Measurements from ENCODE around the genes CREB3L2 and AKR1D1.

DNA sequence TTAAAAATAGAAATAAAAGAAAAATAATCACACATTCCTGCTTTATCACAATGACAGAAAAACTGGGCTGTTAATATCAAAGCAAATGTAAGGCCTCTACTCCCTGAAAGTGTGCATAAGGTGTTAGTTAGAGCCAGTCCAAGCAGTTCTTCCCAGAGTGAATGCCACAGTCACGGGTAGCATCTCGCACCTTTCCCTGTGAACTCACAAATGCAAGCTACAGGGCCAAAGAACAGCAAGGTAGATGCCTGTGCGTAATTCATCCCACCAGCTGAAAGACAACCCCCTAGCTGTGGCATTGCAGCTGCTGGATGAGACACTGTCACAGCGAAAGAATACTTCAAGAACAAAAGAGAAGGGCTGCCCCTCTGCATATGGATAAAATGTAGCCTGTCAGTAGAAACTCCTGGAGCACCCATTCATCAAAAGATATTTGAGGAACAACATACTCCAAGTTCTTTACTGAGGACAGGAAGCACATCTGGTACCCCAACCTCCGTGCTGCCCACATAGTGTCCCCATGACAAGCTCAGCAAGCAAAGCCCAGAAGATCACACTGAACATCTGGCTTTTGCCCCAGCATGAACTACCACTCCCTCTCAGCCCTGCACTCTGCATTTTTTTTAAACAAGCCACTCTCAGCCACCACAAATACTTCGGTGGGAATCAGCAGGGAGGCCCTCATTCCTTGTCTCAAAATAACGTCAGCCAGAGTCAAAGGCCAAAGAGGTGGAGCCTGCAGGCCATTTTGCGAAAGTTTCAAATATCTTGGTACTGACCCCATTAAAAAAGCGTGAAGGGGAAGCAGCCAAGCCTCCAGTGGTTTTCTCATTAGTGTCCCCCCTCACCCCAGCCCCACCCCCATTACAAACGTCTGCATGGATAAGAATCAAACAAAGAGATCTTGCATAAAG is 1.8 kb downstream of the CREB3L2 start:
- RRBS = no CpG with 5 or more reads among the region's 10 CpGs

- RRBS = 2% methylated on average over 21 of the region's 58 CpGs
Observed at GRCh38 chr7:138001213-138002220, at the start of gene CREB3L2. TSS of gene CREB3L2 (minus strand) at chr7:138002086.

- RRBS = no CpG with 5 or more reads among the region's 7 CpGs
Observed at GRCh38 chr7:138064913-138065599, 11.2 kb upstream of the AKR1D1 start.

- RRBS = no CpG with 5 or more reads among the region's 3 CpGs
Observed at GRCh38 chr7:138075803-138076563, at the start of gene AKR1D1. TSS of gene AKR1D1 (plus strand) at chr7:138076459.

- RRBS = no CpG with 5 or more reads among the region's 5 CpGs
Observed at GRCh38 chr7:138589284-138590241, 111.6 kb downstream of the SVOPL start.

DNA sequence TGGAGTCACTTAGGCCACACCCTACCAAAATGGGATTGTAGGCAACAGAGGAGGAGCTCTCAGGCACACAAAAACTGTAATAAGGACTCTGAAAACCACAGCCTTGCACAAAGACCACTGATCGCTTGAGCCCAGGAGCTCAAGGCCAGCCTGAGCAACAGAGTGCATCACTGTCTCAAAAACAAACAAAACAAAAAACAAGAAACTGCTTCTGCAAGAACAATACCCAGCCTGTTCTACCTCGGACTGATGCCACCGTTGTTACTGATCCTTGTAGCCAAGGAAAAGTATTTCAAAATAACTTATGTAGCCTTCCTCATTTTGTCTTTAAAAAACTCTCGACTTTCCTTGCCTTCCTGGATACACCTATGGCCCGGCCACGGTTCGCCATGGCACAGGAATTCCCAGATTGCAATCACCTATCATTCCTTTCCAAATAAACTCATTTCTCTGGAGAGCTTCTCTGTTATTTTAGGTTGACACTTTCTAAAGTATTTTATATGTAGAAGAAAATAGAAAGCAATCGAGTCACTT is 35.3 kb downstream of the SVOPL start:
- RRBS = no CpG with 5 or more reads among the region's 8 CpGs

DNA sequence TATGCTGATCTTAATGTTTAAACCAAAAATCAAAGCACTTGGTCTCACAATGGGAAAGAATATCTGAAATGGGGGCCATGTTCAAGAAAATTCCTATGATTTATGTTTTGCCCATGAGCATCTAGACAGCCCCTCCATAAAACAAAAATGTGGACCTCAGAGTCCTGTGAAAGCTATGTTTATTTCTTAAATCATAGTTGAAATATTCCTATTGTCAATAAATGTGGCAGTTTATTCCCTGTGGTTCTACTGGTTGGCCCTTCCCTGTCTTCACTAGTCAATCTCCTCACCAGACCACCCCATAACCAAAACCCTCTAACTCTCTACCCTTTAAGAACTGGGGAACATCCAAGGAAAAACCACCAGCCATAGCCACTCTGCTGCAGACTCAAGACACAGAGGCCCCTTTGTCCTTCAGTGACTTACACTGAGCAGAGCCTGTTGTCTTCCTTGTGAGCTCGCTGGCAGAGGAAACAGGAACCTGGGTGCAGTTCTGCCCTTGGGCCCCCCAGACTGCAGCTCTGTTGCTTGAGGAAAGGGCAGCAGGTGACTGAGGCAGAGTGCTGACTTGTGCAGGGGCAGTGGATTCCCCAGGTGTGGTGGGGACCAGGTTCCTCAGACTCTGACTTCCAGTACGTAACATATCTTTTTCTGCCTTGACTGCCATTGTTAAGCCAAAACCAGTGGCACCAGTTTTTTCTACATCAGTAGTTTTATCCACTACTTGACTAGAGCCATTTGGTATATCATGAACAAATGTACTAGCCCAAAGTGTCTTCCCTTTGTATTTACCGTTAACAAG is 30.6 kb downstream of the ZC3HAV1 start:
- RRBS = no CpG with 5 or more reads among the region's 3 CpGs

- RRBS = no CpG with 5 or more reads among the region's 3 CpGs
Observed at GRCh38 chr7:139105083-139105420, 4.5 kb downstream of the ZC3HAV1 start.

- RRBS = 4% methylated on average over 8 of the region's 28 CpGs
Observed at GRCh38 chr7:139108750-139109164, 763 bp downstream of the ZC3HAV1 start.

- RRBS = no CpG with 5 or more reads among the region's 4 CpGs
Observed at GRCh38 chr7:139131348-139131895, 2.2 kb upstream of the TTC26 start.

GRCh38 chr7:139358934-139359564 is 645 bp upstream of the LUC7L2 start:
- RRBS = no CpG with 5 or more reads among the region's 52 CpGs

GRCh38 chr7:139393577-139394372 is 34.1 kb downstream of the LUC7L2 start:
- RRBS = no CpG with 5 or more reads among the region's 3 CpGs

DNA sequence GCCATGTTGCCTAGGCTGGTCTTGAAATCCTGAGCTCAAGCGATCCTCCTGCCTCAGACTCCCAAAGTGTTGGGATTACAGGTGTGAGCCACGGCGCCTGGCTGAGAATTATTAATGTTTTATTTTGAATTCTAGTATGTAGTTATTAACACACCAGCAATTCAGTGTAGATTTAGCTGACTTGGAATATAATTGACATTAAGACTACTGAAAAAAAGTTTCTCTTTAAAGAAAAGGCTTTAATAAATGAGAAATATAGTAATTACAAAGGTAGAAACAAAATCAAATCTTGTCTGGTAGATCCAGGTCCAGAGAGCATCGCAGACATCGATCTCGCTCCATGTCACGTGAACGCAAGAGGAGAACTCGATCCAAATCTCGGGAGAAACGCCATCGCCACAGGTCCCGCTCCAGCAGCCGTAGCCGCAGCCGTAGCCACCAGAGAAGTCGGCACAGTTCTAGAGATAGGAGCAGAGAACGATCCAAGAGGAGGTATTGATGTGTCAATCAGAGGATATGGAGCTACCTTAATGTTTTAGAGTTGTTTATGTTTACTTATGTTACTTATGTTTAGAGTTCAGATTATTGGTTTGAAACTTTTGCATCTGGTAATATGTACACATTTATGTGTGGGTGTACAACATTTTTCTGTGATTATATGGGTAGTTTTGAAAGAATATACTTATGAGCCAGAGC is 57.7 kb downstream of the LUC7L2 start:
- RRBS = no CpG with 5 or more reads among the region's 18 CpGs

GRCh38 chr7:139596725-139597189 is 73.3 kb downstream of the CLEC2L start:
- RRBS = 100% methylated on average over 3 of the region's 19 CpGs

DNA sequence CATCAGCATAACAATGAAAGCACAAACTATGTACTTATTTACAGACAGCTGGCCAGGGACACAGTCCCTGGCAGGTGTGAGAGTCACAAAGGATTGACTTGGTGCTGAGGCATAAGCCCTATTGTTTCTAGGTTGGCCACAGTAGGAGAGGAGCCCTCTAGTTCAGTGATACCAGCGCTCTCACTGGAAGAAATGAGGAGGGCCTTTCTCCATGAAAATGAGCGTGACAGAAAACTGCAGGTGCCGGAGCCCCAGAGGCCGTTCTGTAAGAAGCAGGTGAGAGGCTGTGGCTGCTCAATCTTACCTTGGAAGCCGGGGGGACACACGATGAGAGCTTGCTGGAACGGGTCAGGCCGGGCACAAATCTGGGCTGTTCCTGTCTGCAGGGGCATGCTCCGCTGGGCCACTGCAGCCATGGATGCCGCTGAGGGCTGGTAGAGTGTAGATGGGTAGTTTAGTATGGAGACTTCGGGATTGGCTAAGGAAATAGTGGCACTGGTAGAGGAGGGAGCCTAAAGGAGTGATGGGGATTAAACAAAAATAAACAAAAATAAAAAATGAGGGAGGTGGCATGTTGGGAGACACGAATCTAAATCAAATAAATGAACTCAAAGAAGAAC is 90.6 kb downstream of the CLEC2L start:
- RRBS = 75% methylated on average over 3 of the region's 12 CpGs

- RRBS = 90% methylated on average over 3 of the region's 19 CpGs
Observed at GRCh38 chr7:139715841-139716438, 61.9 kb downstream of the HIPK2 start.

- RRBS = no CpG with 5 or more reads among the region's 16 CpGs
Observed at GRCh38 chr7:139718413-139719397, 59.1 kb downstream of the HIPK2 start.

DNA sequence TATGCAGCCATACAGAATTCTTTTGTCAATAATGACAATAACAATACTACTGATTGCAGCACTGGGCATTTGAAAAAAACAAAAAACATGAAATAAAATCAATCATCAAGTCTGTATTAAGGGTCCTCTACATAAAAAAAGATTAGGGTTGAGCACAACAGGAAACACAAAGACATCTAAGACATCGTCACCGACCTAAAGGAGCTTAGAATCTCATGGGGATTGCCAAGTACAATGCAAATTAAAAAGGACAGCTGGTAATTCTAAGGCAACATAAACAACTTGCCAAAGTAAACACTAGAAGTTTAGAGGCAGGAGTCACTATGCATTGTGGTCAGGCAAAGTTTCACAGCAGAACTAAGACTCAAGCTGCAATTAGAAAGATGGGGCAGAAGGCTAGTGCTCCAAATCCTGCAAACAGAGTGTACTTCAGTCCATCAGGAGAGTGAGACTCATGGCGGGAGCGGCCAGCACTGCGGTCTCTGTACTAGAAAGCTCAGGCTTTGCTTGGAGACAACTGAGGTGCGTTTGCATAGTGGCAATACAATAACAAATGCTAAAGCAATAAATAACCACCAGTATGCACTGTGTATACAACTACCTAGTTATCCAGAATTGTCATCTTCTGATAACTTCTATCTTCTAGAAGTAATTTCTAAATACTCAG is 52.7 kb downstream of the HIPK2 start:
- RRBS = no CpG with 5 or more reads among the region's 6 CpGs

DNA sequence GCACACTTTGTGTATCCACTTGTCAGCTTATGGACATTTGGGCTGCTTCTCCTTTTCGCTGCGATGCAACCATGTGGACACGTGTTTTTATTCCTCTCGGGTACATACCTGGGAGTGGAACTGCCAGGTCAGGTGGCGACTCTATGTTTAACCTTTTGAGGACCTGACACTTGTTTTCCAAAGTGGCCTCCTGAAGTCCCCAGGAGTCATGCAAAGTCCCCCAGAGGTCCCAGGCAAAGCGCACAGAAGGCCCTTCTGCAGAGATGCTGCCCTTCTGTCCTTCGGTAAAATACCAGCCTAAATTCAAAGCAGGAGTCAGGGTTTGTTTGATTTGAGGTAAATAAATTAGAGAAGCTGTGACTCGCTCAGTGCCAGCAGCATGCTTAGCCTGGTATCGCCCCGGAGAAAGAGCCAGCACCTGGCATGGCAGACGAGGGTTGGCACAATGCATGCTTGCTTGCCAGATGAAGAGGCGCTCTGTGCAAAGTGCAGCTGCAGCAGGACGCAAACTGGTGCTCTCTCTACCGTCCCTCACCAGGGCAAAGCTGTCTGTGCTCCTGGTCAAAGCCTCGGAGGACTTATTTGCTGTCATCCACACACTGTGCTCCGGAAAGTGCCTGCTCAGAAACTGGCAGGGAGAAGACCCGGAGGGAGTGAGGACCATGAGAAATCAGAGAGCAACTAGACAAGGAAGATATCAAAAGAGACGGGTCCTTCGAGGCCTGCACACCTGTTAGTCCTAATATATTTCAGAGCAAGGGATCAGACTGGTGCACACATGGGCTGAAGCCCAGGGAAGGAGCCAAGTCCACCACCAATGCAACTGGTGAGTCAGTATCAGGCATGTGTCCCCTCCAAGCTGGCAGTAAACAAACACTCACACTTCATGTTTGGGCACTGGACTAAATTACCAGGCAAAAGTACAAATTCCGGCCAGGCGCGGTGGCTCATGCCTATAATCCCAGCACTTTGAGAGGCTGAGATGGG is 37.6 kb downstream of the HIPK2 start:
- RRBS = no CpG with 5 or more reads among the region's 22 CpGs

- RRBS = no CpG with 5 or more reads among the region's 9 CpGs
Observed at GRCh38 chr7:139752344-139753207, 25.2 kb downstream of the HIPK2 start.